ENCODE measurements around a stretch of chr1.

GRCh38 chr1:183900012-183900399 is 95.1 kb downstream of the RGL1 start:
- PRO-cap, result no peak

DNA sequence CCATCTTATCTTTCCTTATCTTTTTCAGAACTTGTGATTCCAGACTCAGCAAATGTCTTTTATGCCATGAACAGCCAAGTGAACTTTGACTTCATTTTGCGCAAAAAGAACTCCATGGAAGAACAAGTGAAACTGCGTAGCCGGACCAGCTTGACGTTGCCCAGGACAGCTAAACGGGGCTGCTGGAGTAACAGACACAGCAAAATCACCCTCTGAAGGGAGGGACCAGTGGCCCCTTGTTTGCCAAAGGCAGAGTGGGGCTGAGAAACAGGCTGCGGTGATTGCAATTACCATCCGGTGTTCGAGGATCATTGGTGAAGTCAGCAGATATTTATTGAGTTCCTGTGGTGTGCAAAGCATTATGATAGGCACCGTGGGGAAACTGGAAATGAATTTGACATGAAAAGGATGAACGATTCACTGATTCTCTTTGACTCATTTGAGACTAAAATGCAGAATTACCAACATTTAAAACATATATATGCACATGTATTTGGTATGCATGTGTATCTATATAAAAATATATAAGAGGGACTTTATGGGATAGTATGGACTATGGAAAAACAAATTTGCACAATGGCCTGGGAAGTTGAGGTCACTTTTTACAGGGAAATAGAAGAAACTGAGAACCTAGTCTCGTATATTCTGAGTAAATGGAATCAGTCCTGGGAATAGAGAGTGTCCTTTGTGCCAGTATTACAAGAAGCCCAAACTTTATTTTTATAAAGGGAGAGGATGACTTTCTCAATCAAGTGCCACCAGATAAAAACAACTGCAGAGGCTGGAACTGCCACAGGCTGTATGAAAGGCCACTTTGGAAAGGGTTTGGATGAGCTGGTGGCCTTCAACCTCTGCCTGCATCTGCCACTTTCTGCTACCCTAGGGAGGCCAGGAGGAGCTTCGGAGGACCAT is 111.2 kb downstream of the COLGALT2 start:
- PRO-cap, result no peak

DNA sequence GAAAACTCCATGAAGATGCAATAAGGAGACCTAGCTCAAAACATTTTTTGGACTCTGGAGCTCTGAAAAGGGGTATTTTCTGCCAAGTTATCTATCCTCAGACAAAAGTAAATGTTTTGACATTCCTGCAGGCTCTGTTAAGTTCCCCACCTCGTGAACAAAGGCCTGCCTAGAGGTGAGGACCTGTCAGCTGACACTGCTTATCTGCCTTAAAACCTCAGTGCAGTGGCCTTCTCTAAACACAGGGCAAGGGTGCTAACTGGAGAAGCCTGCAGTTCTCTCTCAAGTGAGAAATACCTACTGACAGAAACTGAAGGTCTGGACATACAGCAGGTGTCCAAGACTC is 41.1 kb downstream of the COLGALT2 start:
- PRO-cap, result no peak

- PRO-cap, result no peak
Measured at GRCh38 chr1:184052342-184052599, 741 bp downstream of the TSEN15 start.

DNA sequence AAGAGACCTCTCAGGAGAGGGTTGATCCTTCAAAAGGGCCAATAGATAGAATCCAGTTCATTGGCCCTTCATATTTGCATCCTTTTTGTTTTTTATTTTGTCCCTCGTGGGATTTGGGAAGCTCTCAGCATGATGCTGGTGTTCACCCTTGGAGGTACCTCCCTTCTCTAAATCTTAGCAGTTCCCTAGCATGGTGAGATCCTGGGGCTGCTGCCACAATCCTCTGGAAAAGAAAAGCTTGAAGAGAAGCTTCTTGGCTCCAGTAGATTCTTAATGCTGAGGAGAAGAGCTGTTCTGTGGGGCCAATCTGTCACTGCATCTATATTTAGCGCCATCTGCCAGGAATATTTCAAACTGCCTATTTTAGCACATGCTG is 91.7 kb downstream of the TSEN15 start:
- PRO-cap, result no peak

GRCh38 chr1:184208926-184209408 is 157.4 kb downstream of the TSEN15 start:
- PRO-cap, result no peak

GRCh38 chr1:184387425-184387852 is 610 bp downstream of the C1orf21 start:
- PRO-cap, result no peak

GRCh38 chr1:184416314-184417450 is 29.9 kb downstream of the C1orf21 start:
- PRO-cap, result no peak

DNA sequence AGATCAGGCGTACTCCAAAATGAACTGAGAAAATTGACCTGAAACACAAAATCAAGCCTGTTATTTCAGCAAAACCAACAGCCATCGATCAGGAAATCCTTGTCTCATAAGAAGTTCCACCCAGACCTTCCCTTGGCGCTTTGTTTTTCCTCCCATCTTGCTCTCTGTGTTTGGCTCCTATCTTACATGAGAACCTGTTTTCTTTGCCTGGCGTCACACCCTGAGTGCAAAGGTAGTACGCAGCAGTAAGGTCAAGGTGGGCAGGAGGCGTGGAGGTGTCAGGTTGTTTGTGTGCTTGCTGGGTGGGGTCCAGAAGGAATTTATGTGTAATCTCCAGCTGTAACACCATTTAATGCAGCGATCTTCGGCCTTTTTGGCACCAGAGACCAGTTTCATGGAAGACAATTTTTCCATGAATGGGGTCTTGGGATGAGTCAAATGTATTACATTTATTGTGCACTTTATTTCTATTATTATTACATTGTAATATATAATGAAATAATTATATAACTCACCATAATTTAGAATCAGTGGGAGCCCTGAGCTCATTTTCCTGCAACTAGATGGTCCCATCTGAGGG is 50.5 kb downstream of the C1orf21 start:
- PRO-cap, result no peak

DNA sequence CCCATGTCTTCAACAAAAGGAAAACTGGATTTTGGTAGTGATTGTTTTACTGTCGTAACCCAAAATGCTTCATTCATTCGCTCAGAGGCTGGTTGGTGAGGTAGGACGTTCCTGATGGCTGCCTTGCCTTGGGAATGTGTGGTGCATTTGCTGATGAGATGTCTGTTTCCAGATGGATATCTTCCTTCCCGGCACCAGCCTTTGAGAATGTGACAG is 117.5 kb downstream of the C1orf21 start:
- PRO-cap, result no peak

GRCh38 chr1:184905015-184905645 is 69.2 kb downstream of the NIBAN1 start:
- PRO-cap, result no peak

DNA sequence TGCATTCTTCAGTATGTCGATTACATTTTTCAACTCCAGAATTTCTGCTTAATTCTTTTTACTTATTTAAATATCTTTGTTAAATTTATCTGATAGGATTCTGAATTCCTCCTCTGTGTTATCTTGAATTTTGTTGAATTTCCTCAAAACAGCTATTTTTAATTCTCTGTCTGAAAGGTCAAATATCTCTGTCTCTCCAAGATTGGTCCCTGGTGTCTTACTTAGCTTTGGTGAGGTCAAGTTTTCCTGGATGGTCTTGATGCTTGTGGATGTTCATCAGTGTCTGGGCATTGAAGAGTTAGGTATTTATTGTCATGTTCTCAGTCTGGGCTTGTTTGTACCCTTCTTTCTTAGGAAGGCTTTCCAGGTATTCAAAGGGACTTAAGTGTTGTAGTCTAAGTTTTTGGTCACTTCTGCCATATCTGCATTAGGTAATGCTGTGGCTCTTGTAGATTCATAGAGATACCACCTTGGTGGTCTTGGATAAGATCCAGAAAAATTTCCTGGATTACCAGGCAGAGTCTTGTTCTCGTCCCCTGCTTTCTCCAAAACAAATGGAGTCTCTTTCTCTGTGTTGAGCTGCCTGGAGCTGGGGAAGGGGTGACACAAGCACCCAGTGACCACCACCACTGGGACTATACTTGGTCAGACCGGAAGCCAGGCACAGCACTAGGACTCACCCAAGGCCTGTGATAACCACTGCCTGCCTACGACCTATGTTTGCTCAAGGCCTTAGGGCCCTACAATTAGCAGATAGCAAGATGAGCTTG is 47.2 kb downstream of the NIBAN1 start:
- PRO-cap, result no peak

DNA sequence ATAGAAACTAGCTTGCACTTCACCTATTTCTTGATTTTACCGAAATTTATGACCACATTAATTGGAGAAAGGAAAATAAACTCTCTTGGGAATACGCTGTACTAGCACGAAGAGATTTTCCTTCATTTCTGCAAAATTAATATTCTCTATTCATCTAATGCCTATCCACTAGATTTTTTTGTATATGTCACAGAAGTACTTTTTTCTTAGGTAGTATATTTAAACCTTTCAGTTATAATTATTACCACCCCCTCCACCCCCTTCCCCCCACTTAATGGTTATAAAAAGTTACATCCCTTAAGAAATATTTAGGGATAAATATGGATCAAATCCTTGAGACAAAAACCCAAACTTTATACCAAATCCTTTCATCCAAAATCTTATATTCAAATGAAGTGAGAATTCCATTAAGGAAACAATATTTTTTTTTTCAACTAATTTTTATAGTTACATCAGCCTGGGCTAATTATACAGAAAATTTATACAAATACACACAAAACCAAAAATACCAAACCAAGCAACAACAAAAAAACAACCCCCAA is 38.1 kb downstream of the TRMT1L start:
- PRO-cap, result no peak

DNA sequence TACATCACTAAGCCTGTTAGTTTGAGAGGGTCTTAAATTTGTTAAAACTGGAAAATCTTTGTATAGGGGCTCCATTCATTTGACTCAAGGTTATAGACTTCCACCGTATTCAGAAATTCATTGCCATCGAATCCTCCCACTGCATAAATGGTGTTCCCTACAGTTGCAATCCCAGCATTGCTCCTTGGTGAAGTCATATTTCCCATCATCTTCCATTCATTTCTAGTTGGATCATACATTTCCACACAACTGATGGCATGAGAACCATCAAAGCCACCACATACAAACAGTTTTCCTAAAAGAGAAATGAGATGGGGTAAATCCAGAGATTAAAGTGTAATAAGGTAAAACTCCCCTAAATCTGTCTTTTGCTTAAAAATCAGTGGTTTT is 19.1 kb downstream of the IVNS1ABP start:
- PRO-cap, result no peak

DNA sequence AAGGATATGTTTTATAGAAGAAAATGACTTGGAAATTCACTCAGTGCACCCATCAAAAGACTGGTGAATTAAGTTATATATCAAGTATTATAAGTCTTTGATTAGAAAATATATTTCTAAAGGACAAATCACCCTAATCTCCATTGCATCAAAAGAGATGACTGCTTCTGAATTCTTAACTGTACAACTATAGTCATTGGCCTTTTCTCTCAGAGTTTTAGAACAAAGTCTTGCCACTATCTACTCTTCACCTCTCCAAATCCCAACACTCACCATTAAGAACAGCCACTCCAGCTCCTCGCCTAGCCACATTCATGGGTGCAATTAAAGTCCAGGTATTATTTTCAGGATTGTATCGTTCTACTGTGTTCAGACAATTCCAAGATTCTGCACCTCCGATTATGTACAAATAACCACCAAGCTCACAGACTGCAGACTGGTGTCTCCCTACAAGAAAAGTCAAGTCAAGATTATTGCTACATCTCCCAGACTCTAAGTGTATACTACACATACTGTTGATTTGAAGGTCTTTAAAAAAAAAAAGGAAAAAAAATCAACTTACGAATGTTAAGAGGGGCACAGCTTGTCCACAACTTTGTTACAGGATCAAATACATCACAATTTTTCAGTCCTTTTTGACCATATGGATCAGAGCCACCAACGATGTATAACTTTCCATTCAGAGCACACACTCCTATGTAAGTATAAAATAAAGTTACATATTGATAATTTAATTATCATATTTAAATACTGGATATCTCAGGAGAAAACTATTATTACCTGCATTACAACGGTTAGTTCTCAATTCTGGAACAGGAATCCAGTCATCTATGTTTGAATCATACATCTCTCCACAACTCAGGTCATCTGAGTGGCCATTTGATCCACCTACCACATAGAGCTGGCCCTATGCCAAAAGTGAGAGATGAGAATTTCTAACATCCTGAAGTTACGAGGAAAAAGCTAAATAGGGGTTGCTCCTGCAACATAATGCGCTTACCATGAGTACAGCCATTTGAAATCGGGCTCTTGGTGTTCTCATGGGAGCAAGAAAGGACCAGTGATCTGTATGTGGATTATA is 17.3 kb downstream of the IVNS1ABP start:
- PRO-cap, result no peak

DNA sequence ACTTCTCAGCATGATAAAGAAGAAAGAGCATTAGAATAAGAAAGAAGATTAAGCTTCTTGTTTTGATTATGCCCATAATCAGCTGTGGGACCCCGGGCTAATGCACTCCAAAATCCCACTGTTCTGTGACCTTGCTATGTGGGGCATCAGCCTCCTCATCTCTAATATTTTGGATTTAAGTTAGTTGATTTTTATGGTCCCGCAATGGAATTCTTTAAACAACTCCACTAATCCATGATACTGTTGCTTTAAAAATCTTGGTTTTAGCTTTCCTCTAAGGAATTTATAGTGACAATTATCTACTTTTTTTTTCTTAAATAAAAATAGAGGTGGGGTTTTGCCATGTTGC is 57.6 kb upstream of the IVNS1ABP start:
- PRO-cap, result no peak

GRCh38 chr1:185483537-185484001 is 166.5 kb upstream of the IVNS1ABP start:
- PRO-cap, result no peak

- PRO-cap, result no peak
Measured at GRCh38 chr1:185674128-185674760, 59.9 kb upstream of the HMCN1 start.

DNA sequence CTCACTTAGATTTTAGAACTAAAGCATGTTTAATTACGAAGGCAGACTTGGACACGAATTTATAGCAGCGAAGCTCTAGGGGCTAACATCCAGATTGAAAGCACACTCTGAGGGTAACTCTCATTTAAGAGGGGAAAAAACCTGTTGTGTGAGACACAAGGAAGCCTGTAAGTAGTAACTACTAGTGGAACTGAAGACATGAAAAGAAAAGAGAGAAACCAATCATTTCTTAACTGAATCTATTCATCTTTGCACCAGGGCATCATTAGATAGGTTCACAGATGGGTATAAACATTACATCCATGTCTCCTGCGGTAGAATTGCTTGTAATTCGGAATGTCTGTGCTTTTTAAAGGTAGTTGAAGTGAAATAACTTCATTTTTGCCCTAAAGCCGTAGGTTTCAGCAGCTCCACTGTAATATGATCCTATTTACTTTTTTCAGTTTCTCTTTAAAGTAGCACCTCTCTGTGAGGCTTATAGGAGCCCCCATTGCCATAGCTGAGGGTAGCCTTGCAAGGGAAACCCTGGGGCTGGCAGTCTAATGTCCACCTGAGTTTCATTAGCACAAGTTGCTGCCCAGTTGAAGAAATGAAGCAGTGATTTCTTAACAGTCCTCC is 1.3 kb downstream of the HMCN1 start:
- PRO-cap, result no peak

GRCh38 chr1:186360731-186361108 is 14.3 kb downstream of the TPR start:
- PRO-cap, result no peak